BJ (cell line): ENCODE results near the genes SAG, DGKD and TRPM8.

GRCh38 chr2:233083148-233084296, 23.4 kb downstream of the INPP5D start:
- CAGE, long polyA plus RNA = no peak
- RRBS = no CpG with 5 or more reads among the region's 16 CpGs

GRCh38 chr2:233133222-233133915, 73.2 kb downstream of the INPP5D start:
- CAGE, long polyA plus RNA = no peak
- RRBS = no CpG with 5 or more reads among the region's 3 CpGs

DNA sequence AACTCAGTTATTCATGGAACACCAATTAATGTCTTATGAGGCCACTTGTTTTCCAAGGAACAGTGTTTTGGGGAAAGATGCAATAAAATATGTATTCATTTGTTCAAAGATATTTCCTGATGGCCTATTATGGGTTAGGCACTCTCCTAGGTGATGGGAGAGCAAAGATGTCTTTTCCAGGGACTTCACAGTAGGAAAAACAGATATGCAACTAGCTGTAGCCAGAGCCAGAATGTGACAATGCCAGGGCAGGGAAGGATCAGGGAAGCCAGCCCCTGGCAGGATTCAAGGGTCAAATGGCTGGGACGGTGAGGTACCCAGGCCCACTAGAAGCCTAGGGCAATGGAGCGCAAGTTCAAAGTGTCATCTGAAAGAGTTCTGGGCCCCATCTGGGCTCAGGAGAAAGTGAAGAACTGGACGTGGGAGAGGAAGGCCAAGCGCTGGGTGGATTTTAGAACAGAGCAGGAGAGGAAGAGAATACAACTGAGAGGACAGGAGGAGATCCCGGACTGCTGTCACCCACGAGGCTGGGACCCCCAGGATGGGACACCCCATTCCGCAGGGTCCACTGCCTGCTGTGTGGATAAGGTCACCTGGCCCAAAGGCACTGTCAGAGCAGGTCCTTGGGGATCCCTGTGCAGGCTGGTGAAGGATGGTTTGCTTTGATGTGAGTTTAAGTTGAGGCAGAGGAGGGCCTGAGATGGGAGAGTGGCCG, 79.7 kb upstream of the ATG16L1 start:
- CAGE, long polyA plus RNA = no peak
- RRBS = no CpG with 5 or more reads among the region's 8 CpGs

GRCh38 chr2:233267460-233268212, 16.2 kb downstream of the ATG16L1 start:
- CAGE, long polyA plus RNA = no peak
- RRBS = no CpG with 5 or more reads among the region's 6 CpGs

DNA sequence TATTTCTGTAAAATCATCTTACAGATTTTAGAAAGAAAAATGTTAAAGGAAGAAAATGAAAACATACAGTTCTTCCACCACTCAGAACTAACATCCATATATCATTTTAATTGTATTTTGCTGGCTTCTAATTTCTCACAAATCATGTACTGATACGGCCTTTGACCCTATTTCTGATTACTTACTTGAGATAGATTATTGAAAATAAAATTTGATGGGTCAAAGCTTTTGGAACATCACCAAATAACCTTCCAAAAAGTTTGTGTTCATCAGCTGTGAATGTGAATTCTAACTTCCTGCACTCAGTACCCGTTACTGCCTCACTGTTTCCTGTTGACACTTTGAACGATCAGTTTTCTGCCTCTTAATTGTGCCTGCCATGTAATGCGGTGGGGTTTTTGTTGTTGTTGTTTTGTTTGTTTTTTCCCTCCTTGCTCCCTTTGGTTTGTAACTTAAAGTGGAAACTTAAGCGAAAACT, 18.8 kb downstream of the ATG16L1 start:
- CAGE, long polyA plus RNA = no peak
- RRBS = no CpG with 5 or more reads among the region's 5 CpGs

DNA sequence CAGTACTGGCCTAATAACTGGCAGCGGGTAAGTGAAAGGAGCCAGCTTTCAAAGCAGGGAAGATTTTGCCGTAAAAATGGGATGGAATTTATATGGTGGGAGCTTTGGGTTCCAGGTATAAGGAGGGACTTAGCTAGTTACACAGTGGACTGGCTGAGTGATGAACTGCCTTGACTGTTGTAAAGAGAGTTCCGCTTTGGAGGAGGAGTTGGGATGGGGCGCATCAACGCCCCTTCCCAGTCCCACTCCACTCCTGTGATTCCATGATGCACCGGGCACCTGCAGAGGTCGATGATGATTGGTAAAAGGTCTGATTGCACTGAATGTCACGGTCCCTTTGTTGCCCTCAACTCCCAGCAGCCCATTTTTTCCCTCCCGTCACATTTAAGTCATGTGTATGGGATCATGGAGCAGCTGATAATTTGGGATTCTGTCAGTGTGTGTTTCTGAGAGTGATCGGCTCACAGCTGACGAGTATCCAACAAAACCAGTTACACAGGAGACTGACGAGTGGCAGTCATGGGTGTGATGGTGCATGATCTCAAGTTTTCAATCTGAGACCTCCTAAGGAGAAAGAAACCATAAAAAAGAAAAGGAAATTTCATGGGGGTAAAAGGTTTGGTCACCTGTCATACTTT, 24.1 kb downstream of the ATG16L1 start:
- CAGE, long polyA plus RNA = no peak
- RRBS = no CpG with 5 or more reads among the region's 12 CpGs

- CAGE, long polyA plus RNA = no peak
- RRBS = no CpG with 5 or more reads among the region's 8 CpGs
Measured at GRCh38 chr2:233307616-233308080, at the start of gene SAG. Gene SAG (plus strand): TSS chr2:233307816.

- CAGE, long polyA plus RNA = no peak
- RRBS = 2% methylated on average over 49 of the region's 74 CpGs
Measured at GRCh38 chr2:233353987-233354646, at the start of gene DGKD. Gene DGKD (plus strand): TSS chr2:233354494.

DNA sequence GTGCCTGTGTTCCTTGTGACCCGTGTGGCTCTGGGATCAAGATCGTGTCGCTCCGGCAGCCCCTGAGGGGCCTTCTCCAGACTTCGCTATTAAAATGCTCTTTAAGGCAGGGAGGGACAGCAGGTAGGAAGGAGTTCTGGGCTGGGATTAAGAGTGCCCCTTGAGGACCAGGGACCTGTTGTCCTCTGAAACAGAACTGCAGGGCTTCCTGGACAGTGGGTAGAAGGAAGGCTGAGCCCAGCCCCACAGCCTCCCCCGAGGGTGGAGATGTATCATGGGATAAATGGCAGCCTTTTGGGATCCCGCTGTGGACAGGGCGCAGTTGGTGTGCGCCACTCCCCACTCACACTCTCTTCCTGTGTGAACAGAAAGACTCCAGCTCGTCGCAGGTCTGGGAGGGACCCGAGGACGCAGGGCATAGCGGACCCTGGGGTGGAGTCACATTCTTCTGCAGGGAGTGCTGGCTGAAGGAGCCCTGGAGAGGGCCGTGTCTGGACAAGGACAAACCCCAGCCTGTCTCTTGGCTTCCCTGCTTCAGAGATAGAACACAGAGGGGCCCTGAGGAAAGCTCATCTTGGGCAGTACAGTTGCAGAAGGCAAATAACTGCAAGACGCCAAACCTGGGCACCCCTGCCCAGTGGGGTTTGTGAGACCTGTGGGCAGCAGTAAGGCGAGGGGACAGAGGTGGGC, 102.1 kb downstream of the USP40 start:
- CAGE, long polyA plus RNA = no peak
- RRBS = 92% methylated on average over 4 of the region's 17 CpGs

DNA sequence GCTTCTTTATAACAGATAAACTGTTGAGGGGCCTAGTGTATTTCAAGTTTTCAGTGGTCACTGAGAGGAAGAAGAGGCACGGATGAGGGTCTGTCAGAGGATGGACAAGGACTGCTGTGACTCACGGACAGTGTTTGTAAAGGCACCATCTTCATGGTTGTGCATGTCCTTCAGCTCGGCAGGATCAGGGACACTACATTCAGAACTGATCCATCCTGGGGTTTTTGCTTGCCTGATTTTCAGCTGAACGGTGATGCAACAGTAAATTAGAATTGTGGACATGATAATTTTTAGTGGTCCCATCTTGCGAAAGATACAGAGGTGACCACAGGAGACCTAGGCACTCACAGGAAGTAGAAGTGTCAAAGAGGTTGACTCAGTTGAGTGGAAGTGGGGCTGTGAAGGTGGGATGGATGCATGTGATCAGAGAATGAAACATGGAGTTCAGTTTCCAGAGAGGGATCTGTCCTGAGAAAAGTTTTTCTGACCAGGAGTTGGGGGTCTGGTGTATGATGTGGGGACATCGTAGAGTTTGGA, 1.3 kb downstream of the UGT1A4 start:
- CAGE, long polyA plus RNA = no peak
- RRBS = no CpG with 5 or more reads among the region's 6 CpGs

- CAGE, long polyA plus RNA = no peak
- RRBS = 54% methylated on average over 2 of the region's 12 CpGs
Measured at GRCh38 chr2:233821997-233822482, 32.3 kb downstream of the HJURP start.

GRCh38 chr2:233823192-233823884, 31.0 kb downstream of the HJURP start:
- CAGE, long polyA plus RNA = no peak
- RRBS = 100% methylated on average over 2 of the region's 21 CpGs

DNA sequence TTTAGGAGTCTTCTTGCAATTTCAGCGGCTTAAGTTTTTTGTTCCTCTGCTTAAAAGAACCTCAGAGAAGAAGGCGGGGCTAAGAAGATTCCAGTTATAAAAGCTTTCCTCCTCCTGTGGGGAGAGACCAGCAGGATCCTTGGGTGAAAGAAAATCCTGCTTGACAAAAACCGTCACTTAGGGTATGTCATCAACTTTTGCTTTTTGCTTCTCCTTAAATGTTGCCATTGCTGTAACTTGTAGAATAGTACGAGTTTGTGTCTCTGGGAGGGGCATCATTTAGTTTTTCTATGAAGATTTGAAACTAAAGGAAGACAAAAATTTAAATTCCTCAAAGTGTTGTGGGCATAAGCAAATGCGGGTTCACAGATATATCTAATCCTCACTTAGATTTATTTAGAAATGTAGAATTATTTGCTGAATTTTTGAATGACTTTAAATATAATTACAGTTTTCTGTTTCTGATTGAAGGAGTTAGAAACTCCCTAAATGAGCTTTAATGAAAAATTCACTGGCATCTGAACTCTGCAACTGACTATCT, at the start of gene TRPM8:
TSS of gene TRPM8 (plus strand) at position 123 of the 541 bp plus-strand sequence.
- CAGE, long polyA plus RNA = no peak
- RRBS = no CpG with 5 or more reads among the region's 5 CpGs

DNA sequence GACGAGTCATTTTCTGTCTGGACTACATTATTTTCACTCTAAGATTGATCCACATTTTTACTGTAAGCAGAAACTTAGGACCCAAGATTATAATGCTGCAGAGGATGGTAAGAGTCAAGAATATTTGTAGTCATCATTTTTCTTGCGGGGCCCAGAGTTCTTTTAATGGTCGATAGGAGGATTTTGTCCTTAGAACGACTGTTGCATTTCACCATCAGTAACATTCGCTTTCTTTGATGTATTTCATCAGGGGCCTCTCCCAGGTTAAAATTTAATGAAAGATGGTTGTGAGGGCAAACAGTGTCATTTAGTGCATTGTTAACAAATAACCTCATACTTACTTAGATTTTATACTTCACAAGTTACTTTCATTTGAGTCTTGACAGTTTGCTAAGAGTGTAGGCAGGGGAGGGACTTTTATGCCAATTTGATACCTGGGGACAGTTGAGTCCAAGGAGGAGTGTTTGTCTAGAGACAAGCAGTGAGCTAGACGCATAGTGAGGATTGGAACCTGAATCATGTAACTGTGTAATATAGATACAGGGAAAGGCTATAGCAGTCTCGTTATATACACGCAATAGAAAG, 64.7 kb downstream of the TRPM8 start:
- CAGE, long polyA plus RNA = no peak
- RRBS = no CpG with 5 or more reads among the region's 8 CpGs

DNA sequence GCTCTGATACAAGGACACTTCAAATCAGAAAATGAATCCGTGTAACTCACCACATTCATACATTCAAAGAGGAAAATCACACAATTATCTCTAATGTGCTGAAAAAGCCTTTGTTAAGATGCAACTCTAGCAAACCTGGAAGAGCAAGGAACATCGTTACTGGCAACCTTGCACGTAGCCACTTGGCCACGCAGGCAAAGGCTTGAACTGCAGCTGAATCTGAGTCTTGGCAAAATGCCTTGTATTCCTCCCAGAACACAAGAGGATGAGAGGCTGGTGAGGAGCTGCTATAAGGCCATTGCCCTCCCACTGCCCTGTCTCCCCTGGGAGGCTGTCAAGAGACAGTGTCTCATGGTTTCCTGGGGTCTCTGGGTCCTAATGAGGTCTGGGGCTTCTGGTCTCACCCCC, 141.3 kb downstream of the SPP2 start:
- CAGE, long polyA plus RNA = no peak
- RRBS = no CpG with 5 or more reads among the region's 4 CpGs

GRCh38 chr2:234308499-234309280, 188.2 kb downstream of the ARL4C start:
- CAGE, long polyA plus RNA = no peak
- RRBS = no CpG with 5 or more reads among the region's 9 CpGs

DNA sequence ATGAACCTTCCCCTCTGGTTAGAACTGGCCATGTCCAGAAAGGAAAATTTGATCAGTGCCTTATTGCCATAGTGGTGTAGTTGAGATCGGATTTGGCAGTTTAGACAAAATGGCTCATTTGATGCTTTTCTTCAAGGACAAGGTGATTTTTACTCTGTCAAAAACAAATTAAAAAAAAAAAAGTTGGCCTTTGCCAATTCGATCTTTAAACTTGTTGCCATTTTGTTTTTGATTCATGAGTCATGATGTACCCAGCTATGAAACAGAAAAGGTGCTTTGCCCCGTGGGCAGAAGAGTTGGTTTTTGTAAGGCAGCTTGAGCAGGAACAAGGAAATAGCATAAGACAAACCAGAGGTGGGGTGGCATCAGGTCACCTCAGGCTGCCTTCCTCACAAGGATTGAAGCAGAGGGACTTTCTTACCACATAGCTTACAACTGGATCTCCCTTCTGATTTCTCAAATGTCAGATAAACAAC, 123.9 kb downstream of the ARL4C start:
- CAGE, long polyA plus RNA = no peak
- RRBS = no CpG with 5 or more reads among the region's 3 CpGs

GRCh38 chr2:234448466-234449149, 48.3 kb downstream of the ARL4C start:
- CAGE, long polyA plus RNA = no peak
- RRBS = no CpG with 5 or more reads among the region's 13 CpGs

DNA sequence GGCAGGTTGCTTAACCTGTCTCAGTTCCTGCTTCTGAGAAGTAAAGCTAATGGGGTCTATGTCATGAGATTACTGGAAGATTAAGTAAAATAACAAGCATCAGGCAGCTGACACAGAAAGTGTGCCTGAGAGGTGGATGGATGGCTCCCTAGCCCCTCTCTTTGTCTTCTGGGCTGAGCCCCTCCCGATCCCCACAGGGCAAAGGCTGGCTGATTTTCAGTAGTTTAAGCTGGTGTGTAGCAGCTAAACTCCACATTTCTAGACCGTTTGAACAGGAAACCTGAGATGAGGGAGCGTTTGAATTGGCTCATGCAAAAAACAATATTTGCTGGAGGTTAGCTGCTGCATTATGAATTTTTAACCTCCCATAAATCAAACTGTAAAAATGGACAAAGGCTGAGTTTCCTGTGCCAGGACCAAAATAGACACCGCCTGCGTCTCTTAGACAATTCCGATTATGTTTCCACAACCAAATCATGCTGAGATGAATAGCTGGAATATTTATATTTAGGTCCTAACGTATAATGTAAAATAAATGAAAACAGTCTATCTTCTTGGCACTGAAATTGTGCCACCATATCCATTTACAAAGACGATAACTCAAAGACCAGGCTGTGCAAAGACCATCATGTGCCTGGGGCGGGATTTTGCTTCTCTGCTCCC, 194.0 kb upstream of the ARL4C start:
- CAGE, long polyA plus RNA = no peak
- RRBS = no CpG with 5 or more reads among the region's 9 CpGs

DNA sequence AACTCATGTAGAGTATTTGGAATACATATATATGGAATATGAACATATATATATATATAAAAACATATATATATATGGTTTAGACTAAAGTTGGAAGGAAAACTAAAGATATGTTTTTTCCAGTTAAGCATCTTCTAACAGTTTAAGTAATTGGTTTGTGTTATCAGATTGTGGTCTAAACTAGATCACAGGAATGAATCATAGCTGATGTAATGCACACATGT, 71.5 kb upstream of the SH3BP4 start:
- CAGE, long polyA plus RNA = no peak